AG09309 (cell line): ENCODE measurements around the genes GFAP, DCAKD and CRHR1.

GRCh38 chr17:44830341-44830539 lies 153 bp upstream of the GJC1 start:
- RRBS, result 1% methylated on average over 12 of the region's 36 CpGs

DNA sequence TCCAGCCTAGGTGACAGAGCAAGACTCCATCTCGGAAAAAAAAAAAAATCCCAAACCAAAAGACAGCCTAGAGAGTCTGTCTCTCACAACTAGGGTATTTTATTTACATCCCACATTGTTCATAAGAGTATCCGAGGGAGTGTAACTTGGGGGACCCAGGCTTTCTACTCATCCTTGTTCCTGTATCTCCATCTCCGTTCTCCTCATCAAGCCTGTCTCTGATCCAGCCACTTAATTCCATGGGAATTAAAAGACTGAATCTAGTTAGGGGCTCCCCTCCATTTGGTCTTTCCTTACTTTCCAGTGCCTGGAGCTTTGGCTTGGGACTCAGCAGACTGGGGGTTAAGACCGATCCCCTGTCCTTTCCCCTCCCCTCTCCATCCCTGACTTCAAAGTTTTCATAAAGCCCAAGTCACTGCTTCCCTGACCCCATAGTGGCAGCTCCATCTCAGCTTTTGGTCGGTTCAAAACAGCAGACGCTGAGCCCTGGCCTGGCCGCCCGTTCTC lies 1.7 kb upstream of the HIGD1B start:
- RRBS, result no CpG with 5 or more reads among the region's 8 CpGs

GRCh38 chr17:44915302-44915736 lies at the start of gene GFAP:
GFAP (minus strand) TSS chr17:44915500.
- RRBS, result no CpG with 5 or more reads among the region's 17 CpGs

DNA sequence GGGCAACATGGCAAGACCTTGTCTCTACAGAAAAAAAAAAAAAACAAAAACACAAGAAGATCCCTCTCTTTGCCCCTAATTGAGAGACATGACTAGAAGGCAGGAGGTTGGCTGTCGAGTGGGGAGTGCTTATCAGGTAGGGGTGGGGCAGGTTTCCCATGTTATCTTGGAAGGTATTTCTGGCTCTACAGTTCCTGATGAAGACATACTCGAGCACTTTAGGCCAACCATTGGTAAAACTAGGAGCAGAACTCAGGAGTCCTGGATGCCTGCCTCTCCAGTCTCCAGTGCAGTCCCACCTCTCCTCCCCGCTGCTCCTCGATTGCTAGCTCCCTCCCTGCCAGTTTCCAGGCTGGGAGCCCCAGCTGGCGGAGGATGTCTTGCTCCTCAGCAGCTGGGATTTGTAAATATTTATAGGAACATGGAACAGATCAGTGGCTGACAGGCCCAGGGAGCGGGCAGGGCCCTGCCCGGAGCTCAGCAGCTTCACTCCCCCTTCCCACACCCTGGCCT lies 11.3 kb upstream of the C1QL1 start:
- RRBS, result 25% methylated on average over 1 of the region's 7 CpGs

DNA sequence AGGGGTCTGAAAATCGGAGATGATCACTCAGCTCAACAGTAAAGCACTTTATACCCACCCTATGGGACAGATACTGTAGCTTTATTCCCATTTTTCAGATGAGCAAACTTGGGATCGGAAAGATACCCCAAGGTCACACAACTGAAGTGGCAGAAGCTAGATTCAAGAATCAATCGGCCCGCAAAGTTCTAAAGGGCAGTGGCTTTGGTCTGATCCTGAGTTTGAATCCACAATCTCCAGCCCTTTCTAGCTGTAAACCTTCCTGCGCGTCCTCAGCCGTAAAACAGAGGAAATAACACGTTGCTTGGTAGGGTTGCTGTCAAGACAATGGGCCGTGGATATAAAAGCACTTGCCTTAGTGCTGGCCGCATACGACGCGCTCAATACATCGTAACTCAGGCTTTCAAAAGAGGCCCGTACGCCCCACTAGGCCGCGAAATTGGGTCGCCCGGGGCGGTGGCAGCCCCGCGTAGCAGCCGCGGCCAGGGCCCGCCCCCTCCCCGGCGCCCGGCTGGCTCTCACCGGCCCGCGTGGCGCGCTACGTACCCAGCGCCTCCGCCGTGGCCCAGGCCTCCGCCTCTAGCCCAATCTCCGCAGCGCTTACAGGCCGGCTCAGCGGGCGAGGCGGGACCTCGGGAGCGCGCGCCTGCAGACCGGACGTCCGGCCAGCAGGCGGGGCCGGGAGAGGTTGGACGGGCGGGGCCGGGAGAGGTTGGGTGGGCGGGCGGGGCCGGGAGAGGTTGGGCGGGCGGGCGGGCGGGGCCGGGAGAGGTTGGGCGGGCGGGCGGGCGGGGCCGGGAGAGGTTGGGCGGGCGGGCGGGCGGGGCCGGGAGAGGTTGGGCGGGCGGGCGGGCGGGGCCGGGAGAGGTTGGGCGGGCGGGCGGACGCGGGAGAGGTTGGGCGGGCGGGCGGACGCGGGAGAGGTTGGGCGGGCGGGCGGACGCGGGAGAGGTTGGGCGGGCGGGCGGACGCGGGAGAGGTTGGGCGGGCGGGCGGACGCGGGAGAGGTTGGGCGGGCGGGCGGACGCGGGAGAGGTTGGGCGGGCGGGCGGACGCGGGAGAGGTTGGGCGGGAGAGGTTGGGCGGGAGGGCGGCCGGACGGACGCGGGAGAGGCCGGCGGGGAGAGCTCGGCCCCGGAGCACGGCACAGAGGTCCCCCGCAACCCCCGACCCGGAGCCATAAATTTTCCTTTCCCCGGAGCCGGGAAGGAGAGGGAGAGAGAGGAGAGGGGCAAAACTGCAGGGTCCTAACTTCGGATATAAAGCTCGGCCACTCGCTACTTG lies at the start of gene DCAKD:
Gene DCAKD, minus strand, starts transcription at position 626 of the 1,284 bp plus-strand sequence.
- RRBS, result 3% methylated on average over 38 of the region's 135 CpGs

DNA sequence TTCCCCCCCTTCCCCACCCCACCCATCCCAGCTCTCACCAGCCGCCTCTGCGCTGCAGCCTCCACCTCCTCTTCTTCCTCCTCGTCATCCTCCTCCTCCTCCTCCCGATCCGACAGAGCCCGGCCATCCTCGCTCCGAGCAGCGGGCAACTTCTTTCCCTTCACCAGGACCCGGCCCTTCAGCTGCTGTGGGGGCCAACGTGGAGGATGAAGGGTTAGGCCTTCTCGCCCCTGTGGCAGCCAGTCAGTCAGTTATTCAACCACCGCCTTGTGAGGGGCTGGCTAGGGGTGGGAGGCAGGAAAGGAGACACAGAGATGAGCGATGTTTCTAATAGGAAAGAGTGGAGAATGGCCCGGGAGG lies 17.0 kb downstream of the PLCD3 start:
- RRBS, result 100% methylated on average over 2 of the region's 15 CpGs

- RRBS, result no CpG with 5 or more reads among the region's 11 CpGs
Observed at GRCh38 chr17:45122635-45123102, 9.6 kb downstream of the PLCD3 start.

DNA sequence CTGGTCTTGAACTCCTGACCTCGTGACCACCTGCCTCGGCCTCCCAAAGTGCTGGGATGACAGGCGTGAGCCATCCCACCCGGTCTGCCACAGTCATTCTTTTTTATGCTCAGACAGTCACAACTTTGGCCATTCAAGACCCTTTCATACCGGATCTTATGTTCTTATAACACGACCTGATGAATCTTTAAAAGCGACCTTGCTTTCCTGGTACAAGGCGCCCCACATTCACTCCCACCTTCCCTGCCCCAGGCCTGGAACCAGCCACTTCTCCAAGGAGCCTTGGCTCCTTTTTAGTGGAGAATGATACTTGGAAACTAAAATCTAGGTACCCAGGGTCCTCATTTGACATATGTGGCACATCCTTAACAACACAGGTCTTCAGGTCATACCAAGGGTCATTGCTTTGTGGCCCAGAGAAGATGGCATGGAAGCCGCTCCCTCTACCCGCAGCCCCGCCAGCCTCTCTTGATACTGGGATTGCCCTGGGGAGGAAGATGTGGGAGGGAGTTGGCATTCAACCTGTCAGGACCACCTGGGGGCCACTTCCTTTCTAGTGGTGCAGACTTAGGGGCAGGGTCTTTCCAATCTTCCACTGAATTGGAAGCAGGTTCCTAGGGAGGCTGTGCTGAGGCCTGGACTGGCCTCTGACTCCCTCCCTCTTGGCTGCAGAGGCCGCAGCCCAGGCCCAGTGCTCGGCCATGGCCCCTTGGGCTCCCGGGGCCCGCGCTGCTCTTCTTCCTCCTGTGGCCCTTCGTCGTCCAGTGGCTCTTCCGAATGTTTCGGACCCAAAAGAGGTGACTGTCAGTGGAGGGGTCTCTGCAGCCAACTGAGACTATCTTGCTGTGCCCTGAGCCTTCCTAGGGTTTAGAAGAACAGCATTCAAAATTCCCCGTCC lies 5.3 kb upstream of the HEXIM1 start:
- RRBS, result 100% methylated on average over 1 of the region's 21 CpGs

- RRBS, result no CpG with 5 or more reads among the region's 54 CpGs
Observed at GRCh38 chr17:45147146-45148012, 896 bp upstream of the HEXIM1 start.

GRCh38 chr17:45172518-45173535 lies 11.2 kb downstream of the HEXIM2 start:
- RRBS, result no CpG with 5 or more reads among the region's 11 CpGs

DNA sequence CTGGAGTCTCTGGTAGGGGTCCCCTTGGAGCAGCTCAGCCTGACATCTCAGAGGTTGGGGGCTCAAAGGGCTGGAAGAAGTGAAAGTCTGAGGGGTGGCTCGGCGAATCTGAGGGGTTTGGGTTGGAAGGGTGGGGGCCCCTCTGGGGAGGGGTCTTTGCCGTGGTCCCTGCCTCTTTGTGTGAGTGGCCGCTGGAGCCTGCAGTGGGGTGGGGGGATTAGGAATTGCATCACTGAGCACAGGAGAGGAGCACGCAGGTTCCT lies 9.7 kb downstream of the FMNL1 start:
- RRBS, result no CpG with 5 or more reads among the region's 5 CpGs

DNA sequence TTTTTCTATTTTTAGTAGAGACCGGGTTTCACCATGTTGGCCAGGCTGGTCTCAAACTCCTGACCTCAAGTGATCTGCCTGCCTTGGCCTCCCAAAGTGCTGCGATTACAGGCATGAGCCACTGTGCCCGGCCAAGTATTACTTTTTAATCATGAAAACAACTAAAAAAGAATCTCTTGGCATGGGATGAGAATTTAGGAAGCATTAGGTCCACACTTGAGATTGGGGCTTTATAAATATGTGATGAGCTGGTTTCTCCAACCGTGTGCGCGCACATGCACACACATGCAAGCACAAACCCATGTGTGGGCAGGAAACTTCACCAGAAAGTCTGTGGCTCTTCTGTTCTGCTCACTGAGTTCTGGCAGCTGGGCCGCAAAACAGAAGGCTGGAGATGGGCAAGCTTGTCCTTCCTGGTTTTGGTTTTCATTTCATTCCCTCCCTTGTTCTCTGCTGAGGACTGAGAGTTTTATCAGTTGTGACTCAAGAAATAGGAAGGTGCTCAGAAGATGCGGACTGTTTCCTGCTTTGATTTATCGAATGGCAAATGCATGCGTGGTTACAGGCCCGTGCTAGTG lies 14.3 kb downstream of the MAP3K14 start:
- RRBS, result no CpG with 5 or more reads among the region's 11 CpGs

- RRBS, result no CpG with 5 or more reads among the region's 11 CpGs
Observed at GRCh38 chr17:45408570-45409428, 23.9 kb downstream of the ARHGAP27 start.

- RRBS, result no CpG with 5 or more reads among the region's 16 CpGs
Observed at GRCh38 chr17:45440081-45441123, 7.7 kb upstream of the ARHGAP27 start.

DNA sequence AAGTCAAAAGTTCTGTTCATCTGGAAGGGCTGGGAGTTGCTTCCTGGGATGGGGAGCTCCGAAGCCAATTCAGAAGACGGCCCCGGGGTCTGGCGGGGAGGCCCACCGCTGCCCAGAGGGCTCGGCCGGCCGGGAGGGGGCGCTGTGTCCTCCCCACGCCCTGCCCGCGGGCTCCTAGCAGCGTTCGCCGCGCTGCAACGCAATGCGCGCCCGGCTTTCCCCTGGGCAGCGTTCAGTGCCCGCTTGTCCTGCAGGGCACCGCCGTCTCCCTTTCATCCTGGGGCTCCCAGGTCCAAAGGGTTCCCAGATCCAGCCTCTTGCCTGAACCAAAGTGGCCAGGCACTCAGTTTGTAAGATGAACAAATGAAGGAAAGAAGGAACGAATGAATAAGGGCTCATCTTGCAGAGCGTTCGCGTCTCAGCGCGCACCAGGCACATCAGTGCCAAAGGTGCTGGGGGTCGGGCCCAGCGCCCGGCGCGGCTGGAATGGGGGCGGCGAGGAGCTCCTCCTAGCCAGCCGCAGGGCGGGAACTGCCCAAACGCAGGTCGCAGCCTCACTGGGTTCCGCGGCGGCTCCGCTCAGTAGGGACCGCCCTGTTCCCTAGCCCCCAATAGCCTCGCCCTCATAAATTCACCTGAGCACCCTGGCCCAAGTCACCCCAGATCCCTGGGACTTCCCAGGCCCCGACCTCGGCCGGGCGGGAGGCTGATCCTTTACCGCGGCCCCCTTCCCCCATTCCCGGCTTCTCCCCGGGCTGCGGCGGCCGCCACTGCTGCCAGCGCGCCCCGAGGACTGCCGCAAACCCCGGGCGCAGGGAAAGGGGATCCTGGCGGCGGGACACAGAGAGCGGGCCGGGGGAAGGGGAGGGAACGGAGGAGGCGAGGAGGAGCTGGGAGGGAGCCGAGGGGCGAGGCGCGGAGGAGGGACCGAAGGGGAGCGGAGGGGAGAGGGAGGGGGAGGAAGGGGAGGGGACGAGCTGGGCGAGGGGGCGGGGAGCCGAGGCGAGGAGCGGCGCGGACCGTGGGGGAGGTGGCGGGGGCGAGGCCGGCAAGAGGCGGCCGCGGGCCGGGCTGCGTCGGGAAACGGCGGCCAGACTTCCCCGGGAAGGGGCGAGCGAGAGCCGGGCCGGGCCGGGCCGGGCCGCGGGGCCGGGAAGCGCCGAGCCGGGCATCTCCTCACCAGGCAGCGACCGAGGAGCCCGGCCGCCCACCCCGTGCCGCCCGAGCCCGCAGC lies at the start of gene CRHR1:
Gene CRHR1, plus strand, starts transcription at position 1,079 of the 1,234 bp plus-strand sequence.
- RRBS, result 16% methylated on average over 39 of the region's 117 CpGs

DNA sequence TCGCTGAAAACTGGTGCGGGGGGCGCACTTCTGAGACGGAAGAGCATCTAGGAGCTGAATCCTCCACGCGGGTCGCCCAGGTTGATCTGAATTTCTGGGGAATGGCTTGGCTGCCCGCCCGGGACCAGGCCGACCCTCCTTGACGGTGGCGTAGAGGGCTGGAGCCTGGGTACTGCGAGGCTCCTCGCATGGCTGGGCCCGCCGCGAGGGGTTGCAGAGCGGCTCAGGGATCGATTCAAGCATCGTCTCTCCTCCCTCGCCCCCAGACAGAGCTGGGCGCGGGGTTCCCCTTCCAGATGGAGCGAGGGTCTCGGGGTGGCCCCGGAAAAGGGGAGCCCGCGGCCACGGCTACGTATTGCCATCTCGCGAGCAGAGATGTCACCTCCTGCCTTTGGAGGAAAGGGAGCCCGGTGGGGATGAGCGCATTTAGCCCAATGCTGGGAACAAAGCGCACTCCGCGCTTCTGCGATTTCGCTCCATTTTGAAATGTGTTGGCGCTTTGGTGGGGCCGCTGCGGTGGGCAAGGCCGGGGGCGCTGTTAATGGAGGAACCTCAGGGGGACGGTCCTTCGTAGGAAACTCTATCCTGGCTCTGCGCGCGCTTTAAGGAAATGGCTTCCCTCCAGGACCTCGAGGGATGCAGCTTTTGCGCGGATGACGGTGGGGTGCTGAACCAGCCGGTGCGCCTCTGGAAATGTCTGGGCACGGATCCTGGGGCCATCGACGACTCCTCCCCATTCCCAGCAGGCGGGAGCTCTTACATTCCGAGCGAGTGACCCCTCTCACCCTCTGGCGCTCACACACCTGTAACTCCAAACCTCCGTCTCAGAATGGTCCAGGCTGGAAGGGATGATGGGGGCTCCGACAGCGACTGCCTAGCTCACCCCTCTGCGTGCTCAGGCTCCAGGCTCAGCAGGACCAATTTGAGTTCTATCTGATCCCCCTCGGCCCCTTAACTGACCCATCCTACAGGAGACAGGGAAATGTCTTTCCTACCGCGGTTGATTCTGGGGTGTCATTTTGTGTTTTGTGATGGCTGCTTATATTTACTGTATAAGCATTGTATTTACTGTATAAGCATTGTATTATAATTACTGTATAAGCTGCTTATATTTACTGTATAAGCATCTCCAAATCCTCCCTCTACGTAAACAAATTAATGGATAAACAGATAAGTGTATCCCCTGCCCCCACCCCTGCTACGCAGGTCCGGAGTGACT lies 3.0 kb downstream of the MAPT start:
- RRBS, result 5% methylated on average over 6 of the region's 72 CpGs

DNA sequence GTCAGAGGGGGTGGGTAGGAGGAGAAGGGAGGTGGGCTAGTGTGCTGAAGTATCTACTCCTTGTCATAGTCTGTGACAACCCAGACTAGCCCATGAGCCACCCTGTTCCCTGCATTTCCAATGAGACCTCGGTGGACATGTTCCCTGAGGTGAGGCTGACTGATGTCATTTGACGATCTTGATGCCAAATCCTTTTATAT lies 21.2 kb downstream of the MAPT start:
- RRBS, result no CpG with 5 or more reads among the region's 2 CpGs

DNA sequence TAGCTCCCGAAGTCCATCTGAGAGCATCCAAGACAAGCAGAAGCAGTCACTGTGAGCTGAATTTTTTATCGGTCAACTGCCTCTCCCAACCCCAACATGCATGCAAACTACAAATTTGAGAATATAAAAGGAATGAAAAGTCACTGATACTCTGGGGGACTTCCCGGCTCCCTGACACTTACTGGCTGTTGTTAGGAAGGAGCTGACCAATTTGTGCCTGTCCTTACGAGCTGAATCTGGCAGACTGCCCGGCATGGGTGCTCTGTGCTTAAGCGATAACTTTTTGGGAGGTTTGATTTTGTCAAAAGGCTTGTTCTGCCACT lies 40.4 kb downstream of the STH start:
- RRBS, result 81% methylated on average over 3 of the region's 6 CpGs

GRCh38 chr17:46044022-46044599 lies 45.1 kb downstream of the STH start:
- RRBS, result no CpG with 5 or more reads among the region's 5 CpGs

DNA sequence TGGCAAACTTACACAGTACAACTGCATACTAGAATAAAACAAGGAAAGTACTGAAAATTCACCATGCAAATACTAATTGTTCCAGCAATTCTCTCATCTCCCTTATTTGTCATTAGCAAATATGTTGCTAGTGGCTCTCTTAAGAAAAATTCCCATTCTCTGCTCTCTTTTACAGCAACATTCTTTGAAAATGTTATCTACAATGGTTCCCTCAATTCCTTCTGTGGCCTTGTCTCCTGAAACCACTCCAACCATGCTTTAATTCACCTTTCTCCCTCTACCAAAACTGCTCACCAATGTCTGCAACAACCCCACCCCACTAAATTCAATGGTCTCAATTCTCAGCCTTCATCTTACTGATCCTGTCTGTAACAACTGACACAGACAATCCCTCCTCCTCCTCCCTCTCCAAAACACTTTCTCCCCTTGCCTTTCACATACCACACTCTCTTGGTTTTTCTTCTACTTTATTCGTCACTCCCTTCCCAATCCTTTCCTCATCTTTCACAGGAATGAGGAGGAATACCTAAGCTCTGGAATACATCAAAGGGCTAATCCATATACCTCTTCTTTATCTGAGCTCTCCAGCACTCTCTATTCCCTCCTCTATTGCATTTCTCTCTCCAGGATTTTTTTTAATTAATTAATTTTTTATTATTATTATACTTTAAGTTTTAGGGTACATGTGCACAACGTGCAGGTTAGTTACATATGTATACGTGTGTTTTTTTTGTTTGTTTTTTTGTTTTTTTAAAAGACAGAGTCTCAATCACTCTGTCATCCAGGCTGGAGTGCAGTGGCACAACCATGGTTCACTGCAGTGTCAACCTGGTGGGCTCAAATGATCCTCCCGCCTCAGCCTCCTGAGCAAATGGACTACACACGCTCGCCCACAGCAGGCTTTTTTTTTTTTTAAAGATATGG lies 65.4 kb downstream of the STH start:
- RRBS, result no CpG with 5 or more reads among the region's 6 CpGs